Measurements from ENCODE around the genes CHD3, ALOXE3 and PER1.

DNA sequence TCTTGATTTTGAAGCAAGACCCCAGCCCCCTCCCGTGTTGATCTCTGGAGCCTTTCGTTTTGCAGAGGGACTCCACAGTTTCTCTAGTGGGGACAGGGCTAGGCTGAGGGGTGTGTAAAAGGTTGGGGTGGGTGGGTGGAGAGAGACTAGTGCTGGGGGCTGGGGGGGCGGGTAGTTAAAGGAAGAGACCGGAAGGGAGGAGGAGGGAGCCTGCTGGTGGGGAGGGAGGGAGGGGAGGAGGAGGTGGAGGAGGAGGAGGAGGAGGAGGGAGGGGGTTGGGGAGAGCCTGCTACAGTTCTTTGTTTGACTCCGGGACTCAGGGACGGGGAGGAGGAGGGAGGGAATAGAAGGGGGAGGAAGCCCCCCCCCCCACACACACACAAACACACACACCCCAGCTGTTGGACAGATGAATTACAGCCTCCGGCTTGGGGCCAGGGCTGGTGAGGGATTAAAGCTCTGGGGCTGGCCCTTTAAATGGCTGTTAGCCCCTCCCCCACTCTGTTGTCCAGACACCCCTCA is 4.1 kb downstream of the KDM6B start:
- PRO-cap: bidirectional peak, plus-strand start at position 319 of the sequence, minus-strand start at position 316 of the sequence

- PRO-cap: bidirectional peak, plus-strand start at chr17:7842593, minus-strand start at chr17:7842607; bidirectional peak, plus-strand start at chr17:7842917, minus-strand start at chr17:7842727; bidirectional peak, plus-strand start at chr17:7843159, minus-strand start at chr17:7843069
Measured at GRCh38 chr17:7842490-7843507, 8.8 kb downstream of the KDM6B start.

DNA sequence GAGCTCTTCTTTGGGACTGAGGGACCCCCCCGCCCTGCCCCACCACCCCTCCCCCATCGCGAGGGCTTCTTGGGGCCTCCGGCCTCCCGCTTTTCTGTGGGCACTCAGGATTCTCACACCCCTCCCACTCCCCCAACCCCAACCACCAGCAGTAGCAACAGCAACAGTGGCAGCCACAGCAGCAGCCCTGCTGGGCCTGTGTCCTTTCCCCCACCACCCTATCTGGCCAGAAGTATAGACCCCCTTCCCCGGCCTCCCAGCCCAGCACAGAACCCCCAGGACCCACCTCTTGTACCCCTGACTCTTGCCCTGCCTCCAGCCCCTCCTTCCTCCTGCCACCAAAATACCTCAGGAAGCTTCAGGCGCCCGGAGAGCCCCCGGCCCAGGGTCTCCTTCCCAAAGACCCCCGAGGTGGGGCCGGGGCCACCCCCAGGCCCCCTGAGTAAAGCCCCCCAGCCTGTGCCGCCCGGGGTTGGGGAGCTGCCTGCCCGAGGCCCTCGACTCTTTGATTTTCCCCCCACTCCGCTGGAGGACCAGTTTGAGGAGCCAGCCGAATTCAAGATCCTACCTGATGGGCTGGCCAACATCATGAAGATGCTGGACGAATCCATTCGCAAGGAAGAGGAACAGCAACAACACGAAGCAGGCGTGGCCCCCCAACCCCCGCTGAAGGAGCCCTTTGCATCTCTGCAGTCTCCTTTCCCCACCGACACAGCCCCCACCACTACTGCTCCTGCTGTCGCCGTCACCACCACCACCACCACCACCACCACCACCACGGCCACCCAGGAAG is 6.9 kb upstream of the TMEM88 start:
- PRO-cap: no peak

GRCh38 chr17:7851193-7852223 is 3.4 kb upstream of the TMEM88 start:
- PRO-cap: bidirectional peak, plus-strand start at chr17:7851826, minus-strand start at chr17:7851817

GRCh38 chr17:7881541-7882394 is 6.8 kb upstream of the CHD3 start:
- PRO-cap: no peak

GRCh38 chr17:7883648-7884283 is 4.8 kb upstream of the CHD3 start:
- PRO-cap: no peak

DNA sequence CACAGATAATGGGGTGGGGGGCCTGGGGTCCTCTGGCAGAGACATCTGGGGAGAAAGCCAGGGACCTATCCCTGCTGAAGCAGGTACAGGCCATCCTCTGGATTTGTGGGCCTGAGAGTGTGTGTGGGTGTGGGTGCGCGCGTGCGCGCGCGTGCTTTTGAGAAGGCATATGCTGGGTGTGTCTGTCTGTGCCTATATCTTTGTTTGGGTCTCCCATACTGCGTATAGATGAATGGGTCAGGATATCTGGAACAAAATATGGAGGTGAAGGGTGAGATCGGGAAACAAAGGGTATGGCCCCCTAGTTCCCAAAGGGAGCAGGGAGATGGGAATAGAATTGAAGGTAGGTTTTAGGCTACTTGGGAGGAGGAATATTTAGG is at the start of gene CHD3:
Gene CHD3 (plus strand): TSS at position 195 of the 380 bp plus-strand sequence.
- PRO-cap: no peak

- PRO-cap: no peak
Measured at GRCh38 chr17:7937033-7937479, 5.0 kb downstream of the CNTROB start.

- PRO-cap: unidirectional peak, plus-strand start at chr17:8016129
Measured at GRCh38 chr17:8015582-8016662, 13.5 kb downstream of the GUCY2D start.

DNA sequence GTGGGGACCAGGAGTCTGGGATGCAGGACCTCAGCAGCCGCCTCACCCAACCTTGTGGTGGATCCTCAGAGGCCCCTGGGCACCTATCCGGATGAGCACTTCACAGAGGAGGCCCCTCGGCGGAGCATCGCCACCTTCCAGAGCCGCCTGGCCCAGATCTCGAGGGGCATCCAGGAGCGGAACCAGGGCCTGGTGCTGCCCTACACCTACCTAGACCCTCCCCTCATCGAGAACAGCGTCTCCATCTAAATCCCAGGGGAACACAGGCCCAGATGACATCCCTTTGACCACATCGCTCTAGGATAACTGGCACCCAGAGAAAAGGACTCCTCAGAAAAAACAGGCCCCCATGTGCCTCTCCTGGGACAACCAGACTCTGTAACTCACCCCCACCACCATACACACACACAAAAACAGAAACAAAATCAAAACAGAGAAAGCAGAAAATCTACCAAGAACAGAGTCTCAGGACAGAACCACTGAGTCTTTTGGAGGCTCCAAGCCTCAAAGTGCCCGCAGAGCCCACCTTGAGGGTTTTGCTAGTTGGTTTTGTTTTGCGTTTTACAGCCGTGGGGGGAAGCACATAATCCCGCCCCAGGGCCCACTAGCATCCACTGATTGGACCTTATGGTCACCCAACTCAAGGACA is 9.6 kb downstream of the ALOX15B start:
- PRO-cap: no peak

DNA sequence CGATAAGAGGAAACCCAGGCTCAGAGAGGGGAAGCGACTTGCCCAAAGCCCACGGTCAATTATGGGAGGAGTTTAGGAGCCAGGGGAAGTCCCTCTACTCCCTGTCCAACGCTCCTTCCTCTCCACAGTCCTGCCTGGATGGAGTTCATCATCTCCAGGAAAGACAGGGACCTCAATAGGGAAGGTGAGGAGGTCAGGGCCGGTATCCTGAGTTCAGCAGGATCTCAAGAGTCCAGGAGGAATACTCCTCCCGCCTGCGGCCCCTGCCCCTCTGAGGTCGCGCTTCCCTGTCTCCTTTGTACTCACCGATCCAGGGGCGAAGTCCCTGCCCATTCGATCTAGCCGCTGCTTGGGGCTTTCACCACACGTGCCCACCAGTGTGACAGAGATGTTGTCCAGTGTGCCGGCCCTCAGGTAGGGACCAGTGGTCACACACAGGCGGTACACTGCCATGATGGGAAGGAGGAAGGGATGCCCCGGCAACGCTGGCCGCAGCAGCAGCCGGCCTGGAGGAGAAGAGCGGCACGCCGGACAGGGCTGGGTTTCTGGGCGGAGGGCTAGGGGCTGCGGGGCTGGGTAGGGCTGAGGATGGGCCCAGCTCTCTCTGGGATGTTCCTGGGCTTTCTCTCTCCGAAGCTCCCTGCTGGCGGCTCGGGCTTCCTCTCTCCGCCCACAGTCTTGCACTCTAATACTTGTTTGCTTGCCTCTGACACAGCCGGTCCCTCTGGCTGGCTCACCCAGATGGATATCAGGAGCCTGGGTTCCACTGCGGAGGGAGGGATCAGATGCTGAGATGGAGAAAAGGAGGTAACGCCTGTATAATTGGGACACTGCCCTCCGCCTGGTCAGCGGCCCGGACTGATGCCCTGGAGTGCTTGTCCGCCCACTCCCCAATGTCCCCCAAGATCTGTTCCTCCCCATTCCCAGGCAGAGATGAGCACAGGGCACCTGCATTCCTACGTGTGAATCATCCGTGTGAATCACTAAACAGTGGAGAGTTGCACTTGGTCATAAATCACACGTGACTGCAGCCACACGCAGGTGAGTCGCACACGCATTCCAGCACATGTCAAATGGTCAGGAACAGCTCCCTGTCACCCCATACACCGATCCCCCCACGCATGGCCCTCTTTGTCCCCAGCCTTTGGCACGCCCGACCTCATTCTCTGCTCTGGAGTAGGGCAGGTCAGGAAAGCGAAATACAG is at the start of gene ALOXE3:
Gene ALOXE3 (minus strand): TSS at position 977 of the 1,205 bp plus-strand sequence.
- PRO-cap: no peak

GRCh38 chr17:8127177-8127623 is 3.3 kb upstream of the HES7 start:
- PRO-cap: no peak

- PRO-cap: no peak
Measured at GRCh38 chr17:8147030-8147974, 4.9 kb downstream of the PER1 start.

DNA sequence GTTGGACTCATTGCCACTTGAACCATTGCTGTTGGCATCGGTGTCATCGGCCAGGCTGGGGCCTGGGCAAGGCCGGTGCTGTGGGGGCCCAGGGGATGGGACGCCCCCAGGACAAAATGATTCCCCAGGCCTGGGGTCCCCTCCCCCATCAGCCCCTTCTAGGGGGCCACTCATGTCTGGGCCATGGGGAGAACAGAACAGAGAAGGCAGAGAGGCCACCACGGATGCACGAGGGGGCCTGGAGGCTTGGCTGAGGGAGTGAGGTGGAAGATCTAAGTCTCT is 1.7 kb downstream of the PER1 start:
- PRO-cap: no peak

- PRO-cap: bidirectional peak, plus-strand start at chr17:8151475, minus-strand start at chr17:8151176
Measured at GRCh38 chr17:8150815-8151245, 1.4 kb downstream of the PER1 start.

GRCh38 chr17:8152308-8153176 is at the start of gene PER1:
Gene PER1, minus strand, starts transcription at chr17:8152404.
- PRO-cap: bidirectional peak, plus-strand start at chr17:8152726, minus-strand start at chr17:8152391

DNA sequence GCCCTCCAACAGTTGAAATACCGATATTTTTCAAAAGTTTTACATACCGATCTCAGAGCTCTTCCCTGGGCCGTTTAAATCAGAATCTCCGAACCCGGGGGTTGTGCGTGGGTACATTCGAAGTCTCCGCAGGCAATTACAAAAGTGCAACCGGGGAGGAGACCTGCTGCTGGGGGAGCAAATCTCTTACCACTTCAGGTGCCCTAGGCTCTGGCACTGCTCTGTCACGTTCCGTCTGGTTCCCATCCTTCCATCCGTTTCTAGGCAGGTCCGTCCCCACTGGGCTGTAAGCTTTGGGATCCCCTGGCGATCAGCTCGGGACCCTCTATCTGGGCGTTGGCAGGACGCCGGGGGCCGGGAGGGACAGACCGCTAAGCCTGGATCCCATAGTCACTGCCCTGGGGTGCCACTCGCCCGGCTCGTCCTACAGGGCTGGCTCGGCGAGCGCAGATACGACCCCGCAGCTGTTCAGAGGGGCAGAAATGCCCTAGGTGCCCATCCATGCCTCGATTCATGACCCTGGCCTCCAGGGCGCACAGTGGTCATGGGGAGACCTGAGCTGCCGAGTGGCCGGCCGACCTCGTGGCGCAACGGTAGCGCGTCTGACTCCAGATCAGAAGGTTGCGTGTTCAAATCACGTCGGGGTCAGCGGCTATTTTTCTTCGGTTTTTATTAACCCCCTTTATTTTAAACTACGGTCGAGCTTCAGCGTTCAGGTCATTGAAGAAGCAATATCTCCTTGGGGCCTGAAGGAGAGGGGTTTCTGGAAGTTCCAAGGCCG is 4.0 kb downstream of the BORCS6 start:
- PRO-cap: unidirectional peak, minus-strand start at position 586 of the sequence

DNA sequence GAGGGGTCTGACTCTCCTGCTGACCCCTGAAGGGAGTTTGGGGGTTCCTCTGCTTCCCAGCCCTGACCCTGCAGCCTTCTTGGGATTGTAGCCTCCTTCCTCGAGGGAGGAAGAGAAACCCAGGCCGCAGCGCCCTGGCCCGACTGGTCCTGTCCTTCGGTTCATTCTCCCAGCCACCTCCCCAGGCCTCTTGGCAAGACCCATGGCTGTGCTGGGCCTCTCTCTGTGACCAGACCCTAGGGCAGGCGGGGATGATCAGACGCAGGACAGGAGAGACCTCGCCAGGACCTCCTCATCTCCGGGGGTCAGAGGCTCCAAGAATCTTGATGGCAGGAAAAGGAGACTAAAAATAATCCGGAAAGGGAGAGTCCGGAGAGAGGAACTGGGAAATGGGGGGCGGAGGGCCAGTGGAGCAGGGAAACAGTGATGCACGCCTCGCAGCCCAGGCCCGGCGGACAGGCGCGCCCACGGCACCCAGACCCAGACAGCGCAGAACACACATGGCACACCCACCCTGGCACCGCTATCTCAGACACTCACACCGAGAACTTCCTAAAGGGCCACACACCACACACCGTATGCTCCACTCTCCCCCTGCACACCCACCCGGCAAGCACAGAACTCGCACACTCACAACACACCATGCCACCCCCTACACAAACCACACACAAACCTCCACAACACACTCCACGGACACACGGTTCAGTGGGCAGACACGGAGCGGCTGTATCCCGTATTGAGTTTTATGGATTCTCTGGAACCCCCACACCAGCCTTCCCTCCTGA is 1.3 kb downstream of the ARHGEF15 start:
- PRO-cap: no peak

DNA sequence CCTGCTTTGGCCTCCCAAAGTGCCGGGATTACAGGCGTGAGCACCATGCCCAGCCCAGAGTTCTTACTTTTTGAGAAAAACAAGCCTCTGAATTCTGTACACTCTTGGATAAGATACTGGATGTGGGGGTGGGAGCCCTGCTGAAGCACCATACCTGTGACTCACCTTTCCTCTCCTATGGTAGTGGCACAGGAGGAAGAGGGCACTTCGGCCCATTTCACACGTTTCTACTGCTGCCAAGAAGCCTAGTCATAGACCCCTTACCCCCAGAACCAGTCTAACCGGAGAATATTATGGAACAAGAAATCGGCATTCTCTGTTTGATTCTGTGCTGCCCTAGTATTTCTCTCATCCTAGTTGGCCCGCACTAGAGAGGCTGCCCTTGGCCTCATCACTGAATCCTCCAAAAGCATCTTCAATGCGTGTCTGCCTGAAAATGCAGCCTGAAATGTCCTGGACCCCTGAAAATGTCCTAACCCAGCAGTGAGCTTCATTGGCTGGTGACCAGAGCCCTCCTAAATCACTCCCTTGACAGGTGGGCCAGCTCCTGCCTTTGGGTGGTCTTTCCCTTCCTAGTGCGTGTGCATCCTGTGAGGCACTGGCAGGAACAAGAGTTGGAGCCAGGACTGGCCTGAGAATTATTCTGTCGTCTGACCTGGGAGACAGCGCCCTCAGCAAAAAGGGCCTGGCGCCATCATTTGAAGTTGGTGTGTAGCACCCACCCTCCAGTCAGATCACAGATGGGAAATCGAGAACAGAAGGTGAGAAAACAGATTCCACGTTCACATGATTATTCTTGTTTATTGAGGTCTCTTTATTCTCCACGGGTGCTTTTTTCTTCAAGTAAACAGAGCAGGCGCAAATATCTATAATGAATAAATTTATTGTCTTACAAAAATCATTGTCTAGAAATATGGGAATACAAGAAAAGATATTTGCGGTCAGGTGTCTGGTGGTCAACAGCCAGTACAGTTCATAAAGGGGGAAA is 38.0 kb downstream of the NDEL1 start:
- PRO-cap: no peak

GRCh38 chr17:8475477-8476339 is 40.0 kb downstream of the NDEL1 start:
- PRO-cap: no peak